Measurements from ENCODE around the genes AURKB, SPDYE4 and CFAP52.

DNA sequence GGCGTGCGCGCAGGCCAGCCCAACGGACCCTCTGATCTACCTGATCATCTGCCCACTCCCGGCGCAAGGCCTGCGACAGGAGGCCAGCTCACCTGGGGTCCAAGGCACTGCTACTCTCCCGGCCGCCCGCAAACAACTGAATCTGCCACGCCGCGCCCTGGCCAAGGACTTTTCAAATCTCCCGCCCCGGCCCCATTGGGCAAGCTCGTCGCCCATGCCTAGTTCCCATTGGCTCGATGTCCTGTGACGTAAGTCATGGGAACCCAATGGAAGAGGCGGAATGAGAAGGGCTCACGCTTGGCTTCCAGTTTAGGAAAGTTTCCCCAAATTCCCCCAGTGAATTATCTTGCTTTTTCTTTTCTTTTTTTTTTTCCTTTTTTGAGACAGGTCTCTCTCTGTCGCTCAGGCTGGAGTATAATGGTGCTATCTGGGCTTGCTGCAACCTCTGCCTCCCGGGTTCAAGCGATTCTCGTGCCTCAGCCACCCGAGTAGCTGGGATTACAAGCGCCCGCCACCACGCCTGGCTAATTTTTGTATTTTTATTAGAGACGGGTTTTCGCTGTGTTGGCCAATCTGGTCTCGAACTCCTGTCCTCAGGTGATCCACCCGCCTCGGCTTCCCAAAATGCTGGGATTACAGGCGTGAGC, at the start of gene AURKB:
Gene AURKB (minus strand): TSS at position 138 of the 647 bp plus-strand sequence.
- PRO-cap = bidirectional peak, plus-strand start at position 266 of the sequence, minus-strand start at position 138 of the sequence
- RAMPAGE, long total RNA, 4 experiments = no peak in any of the 4 experiments

DNA sequence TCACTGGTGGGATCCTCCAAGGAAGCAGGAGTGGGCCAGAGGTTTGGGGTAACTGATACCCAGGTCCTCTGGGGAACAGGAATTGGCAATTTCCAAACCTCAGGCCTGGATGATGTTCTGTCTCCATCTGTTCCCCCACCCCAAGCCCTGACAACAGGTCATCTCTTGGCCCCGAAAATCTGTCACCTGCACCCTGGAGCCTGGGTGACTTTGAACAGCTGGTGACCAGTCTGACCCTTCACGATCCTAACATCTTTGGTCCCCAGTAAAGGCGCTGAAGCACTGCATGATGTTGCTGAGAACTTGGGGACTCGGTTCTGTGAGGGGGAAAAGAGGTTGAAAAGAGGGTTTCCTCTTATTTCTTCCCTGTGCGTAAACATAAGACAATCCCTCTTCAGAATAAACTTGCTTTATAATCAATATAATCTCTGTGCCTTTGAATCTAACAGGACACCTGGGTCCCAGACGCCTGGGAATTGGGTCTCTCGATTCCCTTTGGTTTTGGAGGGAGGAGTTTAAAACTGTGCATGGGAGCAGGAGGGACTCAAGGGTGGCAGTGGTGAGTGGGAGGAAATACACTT, 1.3 kb downstream of the RANGRF start:
- PRO-cap = no peak
- RAMPAGE, long total RNA, 4 experiments = no peak in any of the 4 experiments

DNA sequence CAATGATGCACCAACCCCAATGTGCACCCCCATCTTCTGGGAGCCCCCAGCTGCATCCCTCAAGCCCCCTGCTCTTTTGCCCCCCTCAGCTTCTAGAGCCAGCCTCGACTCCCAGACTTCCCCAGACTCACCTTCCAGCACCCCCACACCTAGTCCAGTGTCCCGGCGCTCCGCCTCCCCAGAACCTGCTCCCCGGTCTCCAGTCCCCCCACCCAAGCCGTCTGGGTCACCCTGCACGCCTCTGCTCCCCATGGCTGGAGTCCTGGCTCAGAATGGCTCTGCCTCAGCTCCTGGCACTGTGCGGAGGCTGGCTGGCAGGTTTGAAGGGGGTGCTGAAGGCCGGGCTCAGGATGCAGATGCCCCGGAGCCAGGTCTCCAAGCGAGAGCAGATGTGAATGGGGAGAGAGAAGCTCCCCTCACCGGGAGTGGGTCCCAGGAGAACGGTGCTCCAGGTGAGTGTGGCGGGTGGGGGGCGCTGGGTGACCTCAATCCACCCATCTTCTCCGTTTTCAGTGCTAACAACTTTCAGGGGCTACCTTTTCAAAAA, 2.2 kb downstream of the ARHGEF15 start:
- PRO-cap = no peak
- RAMPAGE, long total RNA, 4 experiments = start-site peak on the plus strand in 2 of 4 experiments, centred at positions 272 to 298 of the sequence, 8 to 17 reads per replicate

DNA sequence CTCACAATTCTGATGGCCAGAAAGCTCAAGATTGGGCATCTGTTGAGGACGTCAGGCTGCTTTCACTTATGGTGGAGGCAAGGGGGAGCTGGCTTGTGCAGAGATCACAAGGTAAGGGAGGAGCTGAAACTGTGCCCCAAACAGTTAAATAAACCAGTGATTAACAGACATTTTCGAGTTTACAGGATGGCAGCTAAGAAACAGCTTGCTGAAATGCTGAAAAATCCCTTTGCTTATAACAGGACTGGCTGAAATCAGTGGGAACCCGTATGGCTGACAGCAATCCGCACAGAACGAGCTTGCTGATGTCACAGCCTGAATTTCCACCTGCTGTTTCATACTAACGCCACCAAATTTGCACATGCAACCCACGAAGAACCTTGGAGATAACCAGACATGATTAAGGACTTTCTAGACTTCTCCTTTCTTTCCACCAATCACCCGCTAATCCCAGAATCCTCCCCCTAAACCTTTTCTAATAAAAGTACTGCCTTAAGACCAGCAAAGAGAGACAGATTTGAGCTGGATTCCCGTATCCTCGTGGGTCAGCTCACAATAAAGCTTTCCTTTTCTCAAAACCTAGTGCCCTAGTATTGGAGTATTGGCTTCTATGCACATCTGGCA, 1.3 kb upstream of the ODF4 start:
- PRO-cap = no peak
- RAMPAGE, long total RNA, 4 experiments = no peak in any of the 4 experiments

DNA sequence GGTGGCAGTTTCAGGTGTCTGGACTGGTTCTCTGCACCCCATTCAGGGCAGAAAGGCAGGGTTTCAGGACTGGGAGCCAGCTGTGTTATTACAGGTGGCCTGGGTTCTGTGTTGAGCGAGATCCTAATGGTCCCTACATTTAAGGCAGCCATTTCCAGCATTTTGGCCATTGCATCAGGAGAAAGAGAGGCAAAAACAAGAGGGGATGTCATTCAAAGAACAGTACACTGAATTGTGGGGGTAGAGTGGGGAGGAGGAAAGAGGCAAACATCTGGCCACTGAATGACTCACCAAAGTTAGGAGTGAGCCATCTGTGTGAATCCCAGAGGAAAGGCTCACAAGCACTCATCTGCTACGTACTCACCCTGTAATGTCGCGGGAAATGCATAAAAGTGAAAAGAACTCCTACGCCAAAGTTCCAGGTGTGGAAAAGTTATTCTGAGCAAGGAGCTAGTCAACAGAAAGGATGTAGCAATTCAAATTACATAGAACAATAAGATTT, 16.8 kb downstream of the KRBA2 start:
- PRO-cap = no peak
- RAMPAGE, long total RNA, 4 experiments = no peak in any of the 4 experiments

DNA sequence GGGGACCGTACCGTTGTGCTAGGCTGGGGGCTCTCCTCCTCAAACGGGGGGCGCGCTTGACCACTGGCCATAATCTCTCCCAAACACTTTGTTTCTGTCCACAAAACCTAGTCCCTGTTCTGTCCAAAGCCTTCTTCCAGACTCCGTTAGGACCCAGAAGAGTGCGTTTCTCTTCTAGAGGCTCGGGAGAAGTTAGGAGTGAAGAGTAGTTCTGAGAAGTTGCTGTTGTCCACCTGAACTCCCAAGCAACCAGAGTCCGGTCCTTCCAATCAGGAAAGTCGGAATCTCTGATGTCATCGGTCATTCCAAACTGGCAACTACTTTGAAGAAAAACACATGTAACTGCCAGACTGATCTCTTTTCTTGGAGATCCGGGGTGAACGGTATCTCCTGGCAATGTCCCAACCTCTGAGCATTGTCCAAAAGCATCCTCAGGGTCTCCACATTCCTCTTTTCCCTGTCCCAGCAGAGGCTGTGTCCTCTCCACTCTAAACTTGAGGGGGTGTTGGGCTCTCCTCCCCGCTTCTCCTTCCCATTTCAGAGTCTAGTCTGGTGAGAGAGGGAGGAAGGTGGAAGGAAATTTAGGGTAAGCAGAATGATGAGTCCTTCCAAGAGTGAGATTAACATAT, at the start of gene SPDYE4:
Gene SPDYE4 (minus strand): TSS at position 235 of the 629 bp plus-strand sequence.
- PRO-cap = no peak
- RAMPAGE, long total RNA, 4 experiments = no peak in any of the 4 experiments

- PRO-cap = no peak
- RAMPAGE, long total RNA, 4 experiments = no peak in any of the 4 experiments
These were observed 49.0 kb upstream of the PIK3R6 start for GRCh38 chr17:8916485-8916778.

DNA sequence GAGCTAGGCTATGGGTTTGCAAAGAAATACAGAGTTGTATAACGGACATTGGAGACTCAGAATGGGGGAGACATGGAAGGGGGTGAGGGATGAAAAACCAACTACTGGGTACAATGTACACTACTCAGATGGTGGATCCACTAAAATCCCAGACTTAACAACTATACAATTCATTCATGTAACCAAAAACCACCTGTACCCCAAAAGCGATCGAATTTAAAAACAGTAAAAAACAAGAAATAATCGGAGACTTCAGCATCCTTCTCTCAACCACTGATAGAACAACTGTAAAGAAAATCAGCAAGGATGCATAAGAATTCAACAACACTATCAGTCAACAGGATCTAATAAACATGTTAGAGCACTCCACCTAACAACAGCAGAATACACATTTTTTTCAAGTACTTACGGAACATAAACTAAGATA, 35.7 kb downstream of the PIK3R5 start:
- PRO-cap = no peak
- RAMPAGE, long total RNA, 4 experiments = no peak in any of the 4 experiments

- PRO-cap = no peak
- RAMPAGE, long total RNA, 4 experiments = no peak in any of the 4 experiments
These were observed 31.3 kb downstream of the NTN1 start for GRCh38 chr17:9052641-9053052.

DNA sequence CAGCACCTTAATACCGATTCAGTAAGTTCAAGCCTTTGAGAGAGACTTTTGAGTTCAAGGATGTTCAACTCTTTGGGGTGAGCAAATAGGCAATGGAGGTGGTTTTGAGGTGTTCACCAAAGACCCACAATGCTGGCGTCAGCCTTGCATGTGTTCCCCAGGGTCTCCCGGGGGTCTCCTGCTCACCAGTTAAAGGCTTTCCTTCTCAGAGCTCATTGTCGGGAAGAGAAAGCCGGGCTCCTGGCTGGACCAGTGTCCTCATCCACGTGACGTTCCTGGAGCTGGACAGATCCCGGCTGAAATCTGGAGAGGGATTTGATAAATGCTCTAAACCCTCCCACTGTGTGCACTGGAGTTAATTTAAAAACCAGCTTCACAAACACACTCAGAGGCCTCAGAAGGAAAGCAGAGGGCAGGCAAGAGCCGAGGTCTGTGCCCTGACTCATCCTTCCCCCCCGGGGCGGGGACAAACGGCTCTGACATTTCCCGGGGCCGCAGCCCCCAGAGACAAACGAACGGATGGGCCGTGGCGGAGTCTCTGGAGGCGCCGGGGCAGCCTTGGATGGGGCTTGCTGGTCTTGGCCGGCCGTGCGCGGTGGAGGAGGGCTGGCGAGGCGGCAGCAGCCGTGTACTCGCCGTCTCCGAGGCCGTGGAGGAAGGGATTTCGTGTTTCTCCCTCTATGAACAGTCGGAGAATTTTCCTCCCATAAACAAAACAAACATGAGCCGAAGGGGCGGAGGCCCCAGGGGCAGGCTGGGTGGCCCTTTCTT, 94.1 kb downstream of the NTN1 start:
- PRO-cap = unidirectional peak, plus-strand start at position 510 of the sequence; unidirectional peak, plus-strand start at position 589 of the sequence
- RAMPAGE, long total RNA, 4 experiments = no peak in any of the 4 experiments

- PRO-cap = unidirectional peak, minus-strand start at chr17:9158936
- RAMPAGE, long total RNA, 4 experiments = no peak in any of the 4 experiments
These were observed 137.4 kb downstream of the NTN1 start for GRCh38 chr17:9158636-9159172.

GRCh38 chr17:9331525-9332033, 244.0 kb downstream of the STX8 start:
- PRO-cap = no peak
- RAMPAGE, long total RNA, 4 experiments = no peak in any of the 4 experiments

DNA sequence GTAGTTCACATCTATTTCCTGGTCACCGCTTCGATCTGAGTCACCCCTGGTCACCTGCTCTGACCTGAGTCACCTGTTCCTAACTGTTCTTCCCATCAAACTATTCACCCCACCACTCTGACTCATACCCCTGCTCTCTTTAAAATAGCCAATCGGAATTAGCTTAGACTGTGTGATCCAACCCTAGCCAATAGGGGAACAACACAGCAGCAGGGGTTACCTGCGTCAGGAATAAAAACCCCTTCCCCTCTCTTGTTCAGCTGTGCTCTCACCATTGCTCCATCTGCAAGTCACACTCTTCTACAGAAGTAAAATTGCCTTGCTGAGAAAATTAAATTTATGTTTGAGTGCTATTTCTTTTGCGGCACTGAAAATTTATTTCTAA, 240.6 kb downstream of the STX8 start:
- PRO-cap = no peak
- RAMPAGE, long total RNA, 4 experiments = no peak in any of the 4 experiments

- PRO-cap = no peak
- RAMPAGE, long total RNA, 4 experiments = no peak in any of the 4 experiments
These were observed 215.0 kb downstream of the STX8 start for GRCh38 chr17:9360553-9361043.

DNA sequence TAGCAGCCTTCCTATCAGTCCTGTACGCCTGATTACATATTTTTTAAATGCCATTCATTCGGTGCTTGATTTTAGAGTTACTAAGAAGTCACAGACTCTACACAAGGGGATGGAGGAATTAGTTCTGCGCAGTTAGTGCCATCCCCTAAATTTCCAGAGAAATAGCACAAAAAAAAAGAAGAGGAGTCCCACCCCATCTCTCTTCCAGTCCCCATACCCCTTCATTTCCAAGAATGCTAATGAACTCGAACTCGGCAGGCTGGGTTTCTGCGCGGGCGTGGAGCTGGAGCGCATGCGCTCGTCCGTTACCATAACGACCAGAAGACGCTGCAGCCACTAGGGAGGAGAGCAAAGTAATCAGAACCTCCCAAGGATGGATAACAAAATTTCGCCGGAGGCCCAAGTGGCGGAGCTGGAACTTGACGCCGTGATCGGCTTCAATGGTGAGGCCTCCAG, at the start of gene CFAP52:
Gene CFAP52 (plus strand): TSS at position 320 of the 456 bp plus-strand sequence.
- PRO-cap = no peak
- RAMPAGE, long total RNA, 4 experiments = no peak in any of the 4 experiments

- PRO-cap = no peak
- RAMPAGE, long total RNA, 4 experiments = start-site peak on the plus strand in 3 of 4 experiments, at chr17:9842289-9842570 at its widest, 12 to 20 reads per replicate
These were observed 16.6 kb downstream of the GLP2R start for GRCh38 chr17:9842198-9842914.

GRCh38 chr17:10059523-10060470, 138.6 kb downstream of the GAS7 start:
- PRO-cap = bidirectional peak, plus-strand start at chr17:10060022, minus-strand start at chr17:10059783
- RAMPAGE, long total RNA, 4 experiments = start-site peak on the minus strand in 4 of 4 experiments, at chr17:10059776-10059851 at its widest, 64 to 232 reads per replicate

DNA sequence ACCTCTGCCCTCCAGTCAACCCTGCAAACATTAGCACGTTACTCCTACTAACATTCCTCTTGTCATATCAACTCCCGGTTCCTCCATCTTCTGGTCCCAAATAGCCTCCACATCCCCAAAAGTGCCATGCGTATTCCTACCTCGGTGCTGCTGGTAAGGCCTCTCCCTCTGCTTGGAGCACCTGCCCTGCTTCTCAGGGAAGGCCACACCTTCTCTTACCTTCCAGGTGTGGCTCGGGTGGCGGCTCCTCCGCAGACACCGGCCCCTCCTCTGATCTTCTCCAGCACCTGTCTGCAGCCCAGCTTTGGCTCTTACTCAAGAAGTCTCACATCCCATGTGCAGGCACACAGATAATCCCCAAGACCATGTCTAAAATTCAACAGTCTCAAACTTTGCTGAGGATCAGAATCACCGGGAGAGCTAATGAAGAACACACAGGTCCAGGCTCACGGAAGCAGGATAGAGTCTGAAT, 92.3 kb downstream of the GAS7 start:
- PRO-cap = no peak
- RAMPAGE, long total RNA, 4 experiments = no peak in any of the 4 experiments

DNA sequence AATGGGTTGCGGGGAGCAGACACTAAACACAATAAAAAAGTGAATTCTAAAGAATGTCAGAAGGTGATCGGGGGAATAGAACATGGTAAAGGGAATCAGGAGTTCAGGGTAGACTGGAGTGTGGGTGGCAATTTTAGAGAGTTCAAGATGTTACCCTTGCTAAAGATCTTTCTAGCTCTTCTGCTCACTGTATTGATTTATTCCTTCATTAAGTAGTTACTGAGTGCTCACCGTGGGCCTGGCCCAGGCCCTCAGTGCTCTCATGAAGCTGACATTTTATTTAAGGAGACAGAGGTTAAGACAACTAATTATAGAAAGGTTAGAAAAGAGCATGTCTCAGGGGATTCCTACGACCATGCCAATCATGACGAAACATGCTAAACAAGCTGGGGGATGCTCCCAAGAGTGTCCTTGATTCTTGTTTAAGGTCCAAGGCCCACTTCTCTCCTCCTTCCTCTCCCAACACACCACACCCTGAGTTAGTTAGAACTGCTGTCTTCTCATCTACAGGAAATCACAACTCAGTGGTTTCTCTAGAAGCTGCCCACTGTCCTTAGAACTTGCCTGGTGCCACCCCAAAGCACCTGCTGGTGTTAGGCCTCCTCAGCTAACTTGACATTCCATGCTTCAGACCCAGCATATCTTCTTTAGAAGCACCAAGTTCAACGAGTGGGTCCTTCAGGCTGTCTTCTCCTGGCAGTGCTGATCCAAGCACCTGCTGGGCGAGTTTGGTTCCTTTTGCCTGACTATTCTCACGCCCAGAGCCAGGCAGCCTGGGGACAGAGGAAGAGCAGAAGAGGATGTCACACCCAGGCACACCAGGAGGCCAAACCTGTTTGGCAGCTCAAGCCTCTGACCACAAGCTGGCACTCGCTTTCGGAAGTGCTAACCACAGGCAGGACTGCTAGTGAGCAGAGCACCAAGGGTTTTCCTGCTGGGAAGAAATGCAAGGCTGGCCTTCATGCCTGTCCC, 79.0 kb downstream of the GAS7 start:
- PRO-cap = no peak
- RAMPAGE, long total RNA, 4 experiments = no peak in any of the 4 experiments

DNA sequence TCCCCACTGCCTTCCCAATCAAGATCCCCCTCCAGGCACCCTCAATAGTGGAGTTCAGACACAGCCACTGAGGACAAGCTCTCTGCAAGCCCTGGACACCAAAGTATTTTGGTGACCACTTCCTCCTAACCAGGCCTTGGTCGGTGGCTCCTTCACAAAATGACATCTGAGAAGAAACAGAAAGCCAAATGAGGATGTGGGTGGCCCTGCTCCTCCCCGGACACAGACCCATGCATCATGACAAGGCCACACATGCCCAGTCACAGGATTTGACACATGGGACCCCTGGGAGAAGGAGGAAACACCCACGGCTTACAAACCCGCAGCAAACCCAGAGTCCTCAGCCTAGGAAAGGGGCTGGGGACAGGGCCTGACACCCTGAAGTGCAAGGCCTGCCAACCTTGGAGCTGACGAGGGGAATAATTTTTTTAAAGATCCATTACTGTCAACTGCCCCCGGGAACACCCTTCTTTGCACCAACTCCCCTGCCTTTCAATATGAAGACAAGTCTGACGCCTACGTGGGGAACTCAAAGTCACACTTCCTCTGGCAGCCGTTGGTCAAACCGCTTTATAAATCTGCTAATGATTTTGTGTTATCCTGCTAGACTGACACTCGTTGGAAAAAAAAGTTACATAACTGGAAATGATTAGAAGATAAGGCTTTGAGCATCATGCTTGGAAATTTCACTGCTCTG, 41.4 kb downstream of the GAS7 start:
- PRO-cap = unidirectional peak, minus-strand start at position 164 of the sequence
- RAMPAGE, long total RNA, 4 experiments = no peak in any of the 4 experiments

All from esophagus muscularis mucosa (tissue), 4 donors.